SJSA1 (cell line): Measurements from ENCODE around the gene NUB1.

DNA sequence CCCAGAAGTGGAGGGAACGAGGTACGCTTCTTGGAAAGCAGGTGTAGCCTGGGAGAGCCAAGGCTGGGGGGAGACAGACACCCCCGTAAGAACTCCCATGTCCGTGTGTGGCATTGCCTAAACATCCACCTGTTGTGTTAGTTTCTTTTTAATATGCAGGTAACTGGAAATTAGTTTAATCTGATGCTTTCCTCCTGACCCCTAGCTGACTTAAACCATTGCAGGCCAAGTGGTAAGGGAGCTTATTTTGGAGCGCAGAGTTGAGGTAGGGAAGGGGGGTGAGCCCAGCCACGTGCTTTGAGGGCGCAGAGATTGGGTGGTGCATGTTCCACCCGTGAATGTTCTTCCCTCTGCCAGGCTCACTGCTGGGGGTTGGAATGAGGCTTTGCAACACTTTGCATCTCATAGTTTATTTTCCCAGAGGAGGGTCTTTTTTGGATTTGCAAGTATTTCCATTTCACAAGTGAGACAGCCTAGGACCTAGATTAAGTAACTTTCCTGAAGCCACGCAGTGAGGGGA lies 6.0 kb downstream of the AGAP3 start:
- RAMPAGE, long total RNA: no peak

- RAMPAGE, long total RNA: no peak
Measured at GRCh38 chr7:151099800-151100491, 13.7 kb downstream of the AGAP3 start.

DNA sequence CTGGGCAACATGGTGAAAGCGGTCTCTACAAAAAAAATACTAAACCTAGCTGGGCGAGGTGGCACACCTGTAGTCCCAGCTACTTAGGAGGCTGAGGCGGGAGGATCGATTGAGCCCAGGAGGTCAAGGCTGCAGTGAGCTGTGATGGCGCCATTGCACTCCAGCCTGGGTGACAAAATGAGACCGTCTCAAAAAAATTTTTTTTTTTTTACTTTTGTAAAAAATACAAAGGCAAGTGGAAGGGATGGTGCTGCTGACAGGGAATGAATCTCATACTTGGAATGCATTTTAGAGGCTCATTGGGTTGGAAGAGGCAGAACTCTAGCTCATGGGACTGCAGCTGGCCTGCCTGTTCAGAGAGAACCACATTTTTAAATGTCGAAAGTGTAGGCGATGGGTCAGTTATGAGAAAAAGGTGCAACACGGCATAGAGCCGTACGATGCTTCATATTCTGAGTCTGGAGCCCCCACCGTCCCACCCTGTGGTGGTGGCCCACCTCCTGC lies 21.2 kb downstream of the AGAP3 start:
- RAMPAGE, long total RNA: no peak

DNA sequence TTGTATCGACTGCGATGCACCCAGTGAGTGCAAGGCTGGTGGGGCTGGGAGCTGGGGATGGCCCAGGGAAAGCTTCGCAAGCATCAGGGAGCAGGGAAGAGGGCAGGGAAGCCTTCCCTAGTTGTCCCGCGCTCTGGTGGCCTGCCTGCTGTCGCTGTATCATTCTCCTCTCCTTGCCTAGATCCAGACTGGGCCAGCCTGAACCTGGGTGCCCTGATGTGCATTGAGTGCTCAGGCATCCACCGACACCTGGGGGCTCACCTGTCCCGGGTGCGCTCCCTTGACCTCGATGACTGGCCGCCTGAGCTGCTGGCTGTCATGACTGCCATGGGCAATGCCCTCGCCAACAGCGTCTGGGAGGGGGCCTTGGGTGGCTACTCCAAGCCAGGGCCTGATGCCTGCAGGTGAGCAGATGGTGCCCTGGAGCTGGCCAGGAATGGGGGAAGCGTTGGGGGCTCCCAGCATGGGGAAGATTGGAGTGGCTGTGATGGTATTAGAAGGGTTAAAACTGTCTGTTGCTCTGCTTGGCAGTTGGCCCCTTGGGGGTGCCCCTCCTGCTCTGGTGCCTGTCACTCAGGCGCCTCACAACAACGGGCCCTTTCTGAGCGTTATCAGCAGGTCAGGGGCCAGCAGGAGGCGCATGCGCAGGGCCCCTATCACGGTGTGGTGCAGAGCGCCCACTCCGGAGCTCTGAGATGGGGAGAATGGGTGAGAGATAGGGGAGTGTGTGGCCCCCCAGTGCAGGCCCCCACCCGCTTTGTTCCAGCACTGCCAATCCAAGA lies 25.1 kb downstream of the GBX1 start:
- RAMPAGE, long total RNA: no peak

DNA sequence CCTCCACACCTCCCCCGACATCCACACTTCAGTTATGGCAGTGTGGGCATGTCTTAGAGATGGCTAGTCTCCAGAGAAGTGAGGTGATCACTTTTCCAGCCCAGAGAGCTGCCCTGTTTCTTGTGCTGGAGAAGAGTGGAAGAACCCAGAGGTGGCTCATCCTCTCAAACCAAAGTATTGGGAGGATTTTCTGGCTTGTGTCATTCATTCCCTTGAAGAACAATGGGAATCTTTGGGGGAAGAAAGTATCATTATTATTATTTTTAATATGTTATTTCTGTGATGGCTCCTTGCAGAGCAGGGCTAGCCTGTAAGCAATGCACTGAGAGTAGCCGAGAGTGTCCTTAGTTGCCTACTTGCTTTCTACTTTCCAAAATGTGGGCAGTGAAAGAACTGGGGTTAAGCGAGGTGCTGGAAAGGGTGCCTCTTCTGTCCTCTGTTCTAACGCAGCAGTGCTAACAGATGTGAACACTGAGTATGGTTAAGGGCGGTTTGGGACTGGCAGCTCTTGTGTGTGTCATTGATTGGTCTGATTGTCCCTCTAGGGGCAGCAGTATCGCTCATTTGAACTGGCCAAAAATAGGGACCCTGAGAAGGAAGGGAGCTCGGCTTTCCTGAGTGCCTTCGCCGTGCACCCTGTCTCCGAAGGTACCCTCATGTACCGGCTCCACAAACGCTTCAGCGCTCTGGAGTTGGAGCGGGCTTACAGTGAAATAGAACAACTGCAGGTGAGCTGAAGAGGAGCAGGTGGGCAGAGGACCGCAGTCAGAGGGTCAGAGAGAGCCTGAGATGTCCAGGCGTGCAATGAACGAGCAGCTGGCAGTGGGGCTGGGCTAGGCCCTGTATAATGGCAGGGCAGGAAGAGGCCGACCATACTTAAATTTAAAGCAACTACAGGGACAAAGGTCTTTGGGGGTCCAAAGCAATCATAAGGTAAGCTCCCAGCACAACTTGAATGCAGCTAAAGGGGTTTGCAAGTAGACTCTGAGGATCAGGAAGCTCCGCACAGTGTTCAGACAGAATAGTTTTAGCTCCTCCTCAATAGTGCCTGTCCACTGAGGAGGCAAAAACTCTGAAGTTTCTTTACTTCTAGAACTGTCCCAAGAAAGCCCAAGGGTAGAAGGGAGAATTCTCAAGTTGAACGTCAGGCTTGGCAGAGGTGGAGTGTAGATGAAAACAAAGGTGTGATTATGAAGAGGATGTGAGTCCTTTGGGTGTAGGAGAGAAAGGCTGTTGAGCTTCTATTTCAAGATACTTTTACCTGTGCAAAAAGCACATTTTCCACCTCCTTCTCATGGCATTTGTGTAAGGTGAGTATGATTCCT lies 4.0 kb downstream of the CHPF2 start:
- RAMPAGE, long total RNA: no peak

- RAMPAGE, long total RNA: no peak
Measured at GRCh38 chr7:151246942-151247892, 1.3 kb downstream of the SMARCD3 start.

DNA sequence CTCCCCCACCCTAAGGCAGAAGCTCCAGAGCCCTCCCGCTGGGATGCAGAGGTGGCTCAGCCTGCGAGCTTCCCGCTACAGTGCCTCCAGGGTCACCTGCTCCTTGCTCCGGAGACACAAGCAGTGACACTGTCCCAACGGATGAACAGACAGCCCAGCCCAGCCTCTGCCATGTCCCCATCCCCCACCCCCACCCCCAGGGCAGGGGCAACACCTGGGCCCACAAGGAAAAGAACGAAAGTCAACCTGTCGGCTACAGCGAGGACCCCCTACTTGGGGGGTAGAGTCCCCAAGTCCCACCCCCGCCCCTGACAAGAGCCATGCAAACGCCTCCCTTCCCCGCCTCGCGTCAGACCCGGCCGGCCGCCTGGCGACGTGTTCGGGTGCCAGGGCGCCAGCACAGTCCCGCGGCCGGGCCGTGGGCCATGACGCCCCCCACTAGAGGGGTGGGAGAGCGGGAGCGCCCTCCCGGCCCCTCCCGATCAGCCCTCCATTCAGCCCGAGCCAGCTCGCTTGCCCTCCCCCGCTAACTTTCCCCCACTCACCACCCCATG lies 477 bp downstream of the SMARCD3 start:
- RAMPAGE, long total RNA: no peak

DNA sequence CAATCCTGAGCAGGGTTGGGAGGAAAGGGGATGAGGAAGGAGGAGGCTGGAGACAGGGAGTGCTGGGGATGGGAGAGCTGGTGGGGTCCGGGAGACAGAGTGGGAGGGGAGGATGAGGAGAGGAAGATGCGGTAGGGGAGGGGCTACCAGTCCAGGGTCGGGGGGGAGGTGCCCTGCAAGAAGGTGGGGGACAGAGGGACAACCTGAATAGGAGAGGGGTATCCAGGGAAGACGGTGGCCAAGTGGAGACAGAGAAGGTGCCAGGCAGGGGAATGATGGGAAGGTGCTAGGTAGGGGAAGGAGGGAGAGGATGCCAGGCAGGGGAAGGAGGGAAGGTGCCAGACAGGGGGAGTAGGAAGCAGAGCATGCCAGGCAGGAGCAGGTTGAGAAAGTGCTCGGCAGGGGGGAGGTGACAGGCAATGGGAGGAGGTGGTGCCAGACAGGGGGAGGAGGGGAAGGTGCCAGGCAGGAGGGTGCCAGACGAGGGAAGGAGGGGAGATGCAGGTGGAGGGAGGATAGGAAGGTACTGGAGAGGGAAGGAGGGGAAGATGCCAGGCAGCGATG lies 27.6 kb upstream of the SMARCD3 start:
- RAMPAGE, long total RNA: no peak

DNA sequence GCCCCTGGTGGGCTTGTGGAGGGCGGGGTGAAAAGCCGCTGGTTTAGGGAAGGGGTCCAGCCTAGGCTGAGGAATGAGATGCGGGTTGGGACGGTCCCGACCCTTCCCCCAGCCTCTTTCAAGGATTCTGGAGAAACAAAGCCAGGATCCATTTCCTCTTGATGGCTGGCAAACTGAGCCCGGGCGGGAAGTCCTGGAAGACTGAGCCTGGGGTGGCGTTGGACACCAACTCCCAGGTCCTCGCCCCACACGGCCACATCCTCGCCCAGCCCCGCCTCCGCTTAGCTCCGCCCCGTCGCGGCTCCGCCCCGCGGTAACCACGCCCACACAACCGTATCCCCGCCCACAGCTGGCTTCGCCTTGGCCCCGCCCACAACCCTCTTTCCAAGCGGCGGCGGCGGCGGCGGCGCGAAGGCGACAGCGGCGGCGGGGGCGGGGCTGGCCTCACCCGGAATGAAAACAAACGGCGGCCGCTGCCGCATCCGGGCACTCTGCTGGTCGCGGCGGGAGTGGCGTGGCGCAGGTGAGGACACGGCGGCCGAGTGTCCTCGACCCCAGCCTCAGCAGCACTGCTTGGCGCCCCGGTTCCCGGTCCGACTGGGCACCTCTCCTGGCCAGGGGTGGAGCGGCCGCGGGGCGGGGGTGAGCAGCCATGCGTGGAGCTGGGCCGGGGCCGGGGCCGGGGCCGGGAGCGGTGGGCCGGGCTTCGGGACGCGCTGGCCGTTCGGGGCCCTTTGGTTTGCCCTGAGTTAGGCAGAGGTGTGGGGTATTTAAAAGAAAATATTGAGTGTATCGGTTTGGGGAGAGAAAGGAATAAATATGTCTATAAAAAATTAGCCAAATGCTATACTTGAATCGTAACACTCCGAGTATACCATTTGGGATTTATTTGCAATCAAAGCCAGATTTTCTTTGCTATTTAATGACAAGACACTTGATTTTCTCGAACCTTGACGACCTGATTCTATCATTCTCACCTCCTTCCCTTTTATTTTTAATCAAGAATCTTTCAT lies at the start of gene NUB1:
NUB1 (plus strand) TSS at position 489 of the 1,013 bp plus-strand sequence.
- RAMPAGE, long total RNA: start-site peak on the plus strand centred at position 491 of the sequence, 33 bp wide, 261 and 109 reads in 2 replicates

DNA sequence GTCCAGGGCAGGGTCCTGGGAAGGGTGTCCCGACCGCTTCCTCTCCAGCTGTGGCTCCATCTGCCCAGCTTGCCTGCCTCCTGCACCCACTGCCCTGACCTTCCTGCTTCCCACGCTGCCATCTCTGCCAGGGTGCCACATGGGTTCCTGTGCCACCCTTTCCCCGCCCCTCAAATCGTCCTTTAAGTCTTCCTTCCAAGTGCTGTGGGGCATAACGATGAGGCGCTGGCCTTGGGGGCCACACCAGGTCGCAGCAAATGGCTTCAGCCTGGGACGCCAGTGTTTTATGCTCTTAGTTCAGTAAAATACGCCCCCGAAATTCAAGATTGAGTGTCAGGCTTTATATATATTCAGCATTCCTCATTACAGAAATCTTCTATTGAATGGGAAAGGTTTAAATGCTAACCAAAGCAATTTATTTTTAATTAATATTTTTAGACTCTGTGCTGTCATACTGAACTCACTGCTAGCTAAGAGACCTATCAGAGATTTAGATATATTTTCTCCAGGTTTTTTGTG lies 32.2 kb downstream of the WDR86 start:
- RAMPAGE, long total RNA: no peak

DNA sequence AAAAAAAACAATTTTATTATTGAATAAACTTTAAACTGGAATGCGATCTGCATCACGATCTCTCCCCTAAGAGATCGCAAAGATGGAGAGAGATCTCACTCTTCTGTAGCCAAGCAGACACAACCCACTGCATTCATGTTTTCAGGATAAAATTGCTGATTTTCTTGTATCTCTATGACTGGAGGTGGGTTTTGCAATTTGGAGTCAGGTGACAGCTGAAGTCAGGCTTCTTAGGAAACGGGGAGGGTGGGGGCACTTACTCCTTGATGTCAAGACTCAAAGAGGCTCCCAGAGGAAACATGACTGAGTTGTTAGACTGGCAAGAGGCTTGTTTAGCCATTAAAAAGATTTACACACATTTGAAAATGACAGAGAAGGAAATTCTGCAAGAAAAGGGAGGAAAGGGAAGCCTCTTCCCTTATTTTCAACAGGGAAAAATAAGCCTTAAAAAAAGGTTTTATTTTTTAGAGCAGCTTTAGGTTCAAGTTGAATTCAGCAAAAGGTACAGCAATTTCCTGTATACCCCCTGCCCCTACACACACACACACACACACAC lies 1.5 kb upstream of the CRYGN start:
- RAMPAGE, long total RNA: no peak

DNA sequence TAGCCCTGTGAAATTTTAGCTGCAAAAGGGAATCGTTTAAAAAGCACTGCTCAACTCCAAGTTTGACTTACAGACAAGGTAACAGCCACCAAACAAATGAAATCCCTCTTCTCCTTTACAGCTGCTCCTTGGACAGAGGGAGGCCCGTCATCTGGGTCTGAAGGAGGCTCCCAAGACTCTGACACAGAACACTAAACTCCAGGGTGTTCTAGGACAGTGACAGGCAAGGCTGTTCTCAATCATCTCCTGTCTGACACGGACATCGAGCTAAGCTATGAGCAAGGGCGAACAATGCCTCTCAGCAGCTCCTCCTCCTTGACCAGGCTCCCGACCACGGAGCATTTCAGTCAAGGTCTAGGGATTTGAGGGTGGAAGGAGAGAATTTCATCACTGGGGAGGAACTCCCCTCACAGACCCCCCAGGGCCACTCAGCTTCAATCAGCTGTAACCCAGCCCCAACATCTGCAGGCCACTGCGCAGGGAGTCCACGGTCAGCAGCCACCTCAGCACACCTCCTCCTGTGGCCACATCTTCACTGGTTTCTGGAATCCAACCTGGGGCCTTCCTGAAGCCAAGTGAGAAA lies 26.2 kb upstream of the CRYGN start:
- RAMPAGE, long total RNA: no peak

DNA sequence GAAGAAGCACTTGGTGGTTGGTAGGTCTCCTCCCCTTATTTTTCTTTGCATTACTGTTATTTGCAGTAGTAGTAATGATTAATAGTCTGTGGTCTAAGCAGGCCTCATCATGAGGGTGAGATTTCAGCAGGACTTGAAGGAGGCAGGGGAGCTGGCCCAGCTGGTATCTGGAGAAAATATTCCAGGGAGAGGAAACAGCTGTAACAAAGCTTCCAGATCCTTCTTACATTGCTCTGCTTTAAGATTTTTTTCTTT lies 31.0 kb upstream of the RHEB start:
- RAMPAGE, long total RNA: no peak

- RAMPAGE, long total RNA: no peak
Measured at GRCh38 chr7:151552021-151552897, 32.6 kb upstream of the RHEB start.

- RAMPAGE, long total RNA: no peak
Measured at GRCh38 chr7:151742615-151743137, 134.2 kb downstream of the PRKAG2 start.

GRCh38 chr7:151743458-151744112 lies 133.3 kb downstream of the PRKAG2 start:
- RAMPAGE, long total RNA: no peak

DNA sequence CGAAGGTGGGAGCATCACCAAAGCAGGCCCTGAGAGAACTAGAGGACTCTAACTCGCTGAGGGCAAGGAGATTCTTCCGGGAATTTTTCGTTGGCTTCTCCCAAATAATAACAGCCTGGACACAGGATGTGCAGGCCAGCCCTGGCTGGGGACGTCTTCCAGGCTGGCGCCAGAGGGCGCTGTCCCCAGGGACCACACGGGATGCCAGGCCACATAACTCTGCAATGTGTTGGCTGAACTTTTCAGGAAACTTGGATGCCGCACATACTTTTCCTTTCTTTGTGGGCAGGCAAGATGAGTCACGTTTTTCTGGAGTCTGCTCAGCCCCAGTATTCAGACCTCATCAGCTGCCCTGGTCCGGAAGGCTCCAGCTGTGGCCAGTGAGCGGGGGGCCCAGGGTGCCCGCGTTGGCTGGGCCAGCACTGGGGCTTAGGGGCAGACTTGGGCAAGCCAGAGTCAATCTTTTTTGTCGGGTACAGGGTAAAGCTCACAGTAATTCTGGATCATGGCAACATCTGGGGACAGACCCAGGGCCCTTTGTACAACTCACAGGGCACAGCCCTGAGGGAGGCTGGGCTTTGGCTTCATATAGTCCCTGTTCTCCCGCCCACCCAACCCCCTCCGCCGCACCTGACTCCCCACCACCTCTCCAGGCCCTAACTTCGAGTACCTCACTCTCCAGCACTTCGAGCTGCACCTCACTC lies 122.7 kb downstream of the PRKAG2 start:
- RAMPAGE, long total RNA: no peak

DNA sequence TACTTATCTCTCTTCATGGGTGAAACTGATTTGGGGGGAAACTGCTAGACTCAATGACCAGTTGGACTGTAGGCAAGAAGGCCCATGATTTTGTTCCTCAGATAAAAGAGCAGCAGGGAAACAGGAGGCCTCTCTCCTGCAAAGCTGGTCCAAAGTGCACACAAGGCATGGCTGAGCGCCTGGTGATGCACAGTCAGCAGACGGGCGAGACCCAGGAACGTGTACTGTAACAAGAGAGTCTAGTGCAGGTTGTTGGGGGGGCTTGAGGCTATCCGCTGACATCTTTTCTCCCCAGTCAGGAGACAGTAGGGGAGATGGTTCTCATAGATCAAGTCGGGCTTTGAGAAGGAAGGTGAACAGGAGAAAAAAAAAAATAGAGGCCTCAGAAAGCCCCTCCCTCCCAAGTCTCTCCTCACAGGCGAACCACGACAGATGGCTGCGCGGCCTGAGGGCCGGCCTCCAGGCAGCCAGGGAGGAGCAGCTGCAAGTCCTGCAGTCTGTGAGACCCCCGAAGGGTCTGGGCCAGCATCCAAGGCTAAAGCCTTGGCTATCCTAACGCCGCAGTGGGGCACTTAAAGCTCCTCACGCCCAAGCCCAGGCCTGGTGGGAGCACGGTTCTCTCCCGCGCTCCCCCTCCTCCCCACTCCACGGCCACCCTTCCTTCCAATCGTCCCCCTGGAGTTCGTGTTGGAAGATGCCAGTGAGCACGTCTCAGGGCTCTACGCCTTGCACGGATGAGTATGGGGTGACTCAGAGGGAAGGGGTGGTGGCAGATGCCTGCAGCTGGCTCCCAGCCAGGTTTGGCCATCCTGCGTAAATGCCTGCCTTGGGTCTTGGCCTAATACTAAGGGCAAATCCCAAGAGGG lies 68.3 kb downstream of the PRKAG2 start:
- RAMPAGE, long total RNA: no peak

DNA sequence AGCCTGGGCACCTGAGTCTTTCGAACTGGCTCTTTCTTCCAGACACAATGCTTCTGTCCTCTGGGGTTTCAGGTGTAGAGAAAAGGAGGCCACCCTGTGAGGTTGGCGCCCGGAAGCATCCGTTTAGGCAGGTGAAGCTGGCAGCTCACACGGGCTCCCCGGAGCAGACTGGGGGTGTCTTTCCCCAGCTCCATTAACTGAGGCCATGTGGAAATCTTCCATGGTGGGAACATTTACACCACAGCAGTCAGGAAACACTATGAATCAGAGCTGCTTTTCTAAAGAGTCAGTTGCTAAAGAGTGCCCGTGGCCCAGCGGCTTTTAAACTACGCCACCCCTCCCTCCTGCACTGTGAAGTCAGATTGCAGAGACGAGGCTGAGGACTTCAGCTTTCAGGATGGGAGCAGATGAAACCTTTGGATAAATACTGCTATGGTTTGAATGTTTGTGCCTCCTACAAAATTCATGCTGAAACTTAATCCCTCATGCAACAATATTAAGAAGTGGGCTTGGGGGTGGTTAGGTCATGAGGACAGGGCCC lies 29.1 kb downstream of the PRKAG2 start:
- RAMPAGE, long total RNA: no peak

- RAMPAGE, long total RNA: no peak
Measured at GRCh38 chr7:151868887-151869608, 7.9 kb downstream of the PRKAG2 start.